Measurements from ENCODE around the genes C2orf88 and INPP1.

DNA sequence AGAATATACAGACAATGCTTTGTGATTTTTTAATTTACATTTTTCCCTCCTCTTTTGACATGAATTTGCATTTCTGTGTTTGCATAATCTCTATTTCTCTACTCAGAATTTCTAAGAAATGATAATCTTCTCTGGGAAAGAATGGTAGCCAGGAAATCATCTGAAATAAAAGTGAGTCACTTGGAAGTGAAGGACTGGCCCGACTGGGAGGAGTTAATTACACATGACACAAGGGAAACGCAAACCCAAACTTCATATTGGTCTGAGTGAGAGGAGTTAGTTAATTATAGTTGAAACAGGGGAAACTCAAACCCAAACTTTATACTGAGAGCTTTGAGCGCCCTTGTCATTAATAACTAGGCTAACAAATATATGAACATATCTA is 187.9 kb upstream of the COL3A1 start:
- PRO-cap = no peak
- RAMPAGE, long total RNA, 4 experiments = no peak in any of the 4 experiments

DNA sequence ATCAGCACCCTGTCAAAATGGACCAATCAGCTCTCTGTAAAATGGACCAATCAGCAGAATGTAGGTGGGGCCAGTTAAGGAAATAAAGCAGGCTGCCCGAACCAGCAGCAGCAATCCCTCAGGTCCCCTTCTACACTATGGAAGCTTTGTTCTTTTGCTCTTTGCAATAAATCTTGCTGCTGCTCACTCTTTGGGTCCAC is 82.9 kb upstream of the COL3A1 start:
- PRO-cap = no peak
- RAMPAGE, long total RNA, 4 experiments = no peak in any of the 4 experiments

GRCh38 chr2:188986881-188987249 is 12.7 kb downstream of the COL3A1 start:
- PRO-cap = no peak
- RAMPAGE, long total RNA, 4 experiments = no peak in any of the 4 experiments

- PRO-cap = no peak
- RAMPAGE, long total RNA, 4 experiments = no peak in any of the 4 experiments
Observed at GRCh38 chr2:188994901-188995330, 20.7 kb downstream of the COL3A1 start.

GRCh38 chr2:189011619-189012338 is 37.6 kb downstream of the COL3A1 start:
- PRO-cap = no peak
- RAMPAGE, long total RNA, 4 experiments = no peak in any of the 4 experiments

DNA sequence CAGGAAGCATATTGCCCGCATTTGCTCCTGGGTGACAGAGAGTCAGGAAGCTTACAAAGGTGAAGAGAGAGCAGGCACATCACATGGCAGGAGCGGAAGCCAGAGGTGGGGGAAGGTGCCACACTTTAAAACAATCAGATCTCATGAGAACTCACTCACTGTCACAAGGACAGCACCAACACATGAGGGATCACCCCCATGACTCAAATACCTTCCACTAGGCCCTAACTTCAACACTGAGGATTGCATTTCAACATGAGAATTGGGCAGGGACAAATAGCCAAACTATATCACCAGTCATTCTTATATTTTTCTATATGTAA is 124.9 kb upstream of the COL5A2 start:
- PRO-cap = no peak
- RAMPAGE, long total RNA, 4 experiments = no peak in any of the 4 experiments

DNA sequence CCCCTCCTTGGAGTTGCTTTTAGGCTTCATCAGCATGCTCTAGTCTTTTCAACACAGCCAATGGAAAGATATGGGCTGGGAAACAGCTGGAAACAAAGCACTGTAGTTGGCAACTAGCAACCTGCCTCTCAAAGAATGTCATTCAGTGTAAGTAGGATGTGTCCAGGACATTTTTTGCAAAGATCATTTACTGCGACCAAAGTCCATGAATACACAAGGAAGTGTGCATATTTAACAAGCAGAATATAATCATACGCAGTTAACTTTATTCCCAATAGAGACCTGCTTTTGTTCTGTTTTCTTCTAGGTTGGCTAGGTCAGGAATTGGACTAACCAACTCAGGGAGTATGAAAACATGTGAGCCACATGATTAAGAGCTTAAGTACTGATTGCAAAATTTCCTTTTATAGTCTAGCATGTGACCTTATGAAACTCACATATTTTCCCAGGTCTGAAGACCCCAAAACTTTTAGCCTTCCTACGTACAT is 57.8 kb downstream of the SLC40A1 start:
- PRO-cap = no peak
- RAMPAGE, long total RNA, 4 experiments = no peak in any of the 4 experiments

DNA sequence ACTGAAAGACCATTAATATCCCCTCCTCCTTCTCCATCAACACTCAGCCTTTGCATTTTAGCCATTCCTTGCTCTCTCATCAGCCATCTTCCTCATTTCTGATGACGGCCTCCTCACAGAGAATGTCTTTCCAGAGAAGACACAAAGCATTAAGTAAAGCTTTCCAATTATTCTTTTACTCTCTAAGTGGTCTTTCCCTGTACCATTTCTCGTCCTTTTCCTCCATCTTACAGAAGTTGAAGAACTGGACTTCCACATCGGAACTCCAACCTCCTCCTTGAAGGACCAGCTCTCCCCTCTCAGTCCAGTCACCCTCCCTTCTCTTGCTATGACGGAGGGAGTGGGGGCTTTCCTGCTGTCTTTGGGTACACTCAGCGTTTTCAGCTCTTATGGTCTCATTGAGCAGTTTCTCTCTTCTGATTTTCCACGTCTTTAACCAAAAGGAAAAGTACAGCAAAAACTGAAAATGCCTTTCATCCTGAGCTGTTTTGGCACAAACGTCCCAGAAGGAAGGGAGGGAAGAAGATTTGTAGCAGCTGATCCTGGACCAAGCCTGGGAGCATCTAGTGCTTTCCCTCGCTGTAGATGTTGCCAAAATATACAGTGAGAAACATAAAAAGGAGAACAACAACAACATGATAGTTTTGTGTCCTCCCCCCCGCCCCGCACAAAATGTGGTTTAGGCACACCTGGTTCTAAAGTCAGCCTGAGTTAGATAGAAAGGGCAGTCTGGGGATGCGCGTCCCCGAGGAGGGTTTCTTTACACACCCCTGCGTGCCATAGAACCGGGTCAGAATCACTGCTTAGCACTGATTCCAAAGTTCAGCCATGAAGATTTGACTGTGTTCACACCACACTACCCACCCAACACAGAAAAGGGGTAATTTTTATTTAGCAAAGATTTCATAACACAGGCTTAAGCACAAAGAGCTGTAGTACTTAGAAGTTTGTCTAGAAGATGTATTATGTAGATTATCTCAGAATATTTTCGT is 53.5 kb downstream of the SLC40A1 start:
- PRO-cap = no peak
- RAMPAGE, long total RNA, 4 experiments = no peak in any of the 4 experiments

DNA sequence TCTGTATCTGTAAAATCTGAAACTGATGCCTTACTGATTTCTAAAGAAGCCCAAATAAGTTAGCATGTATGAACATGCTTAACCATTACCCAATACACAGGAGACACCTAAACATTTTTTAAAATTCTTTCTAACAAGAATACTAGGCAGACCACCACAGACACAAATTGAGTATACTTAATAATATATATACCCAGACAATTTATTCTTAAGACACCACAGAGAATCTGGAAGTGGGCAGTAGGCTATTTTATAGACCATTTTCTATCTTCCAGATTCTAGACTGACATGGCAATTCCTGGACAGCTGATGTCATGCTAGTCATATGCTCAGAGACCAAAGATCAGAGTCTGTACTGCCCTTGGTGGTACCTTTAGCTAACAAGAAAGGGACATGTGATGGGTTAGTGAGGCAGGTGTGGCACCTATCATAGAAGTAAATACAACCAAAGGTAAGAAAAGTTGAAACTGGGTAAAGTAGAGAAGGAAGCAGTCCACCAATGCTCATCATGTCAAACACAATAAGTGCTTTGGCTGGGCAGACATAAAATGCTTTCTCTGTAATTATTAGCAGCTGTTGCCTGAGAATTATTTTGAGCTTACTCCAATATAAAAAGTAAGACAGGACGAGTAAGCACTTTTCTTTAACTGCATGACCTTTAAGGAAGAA is 47.3 kb downstream of the SLC40A1 start:
- PRO-cap = no peak
- RAMPAGE, long total RNA, 4 experiments = no peak in any of the 4 experiments

- PRO-cap = no peak
- RAMPAGE, long total RNA, 4 experiments = no peak in any of the 4 experiments
Observed at GRCh38 chr2:189581853-189582505, 1.4 kb upstream of the SLC40A1 start.

DNA sequence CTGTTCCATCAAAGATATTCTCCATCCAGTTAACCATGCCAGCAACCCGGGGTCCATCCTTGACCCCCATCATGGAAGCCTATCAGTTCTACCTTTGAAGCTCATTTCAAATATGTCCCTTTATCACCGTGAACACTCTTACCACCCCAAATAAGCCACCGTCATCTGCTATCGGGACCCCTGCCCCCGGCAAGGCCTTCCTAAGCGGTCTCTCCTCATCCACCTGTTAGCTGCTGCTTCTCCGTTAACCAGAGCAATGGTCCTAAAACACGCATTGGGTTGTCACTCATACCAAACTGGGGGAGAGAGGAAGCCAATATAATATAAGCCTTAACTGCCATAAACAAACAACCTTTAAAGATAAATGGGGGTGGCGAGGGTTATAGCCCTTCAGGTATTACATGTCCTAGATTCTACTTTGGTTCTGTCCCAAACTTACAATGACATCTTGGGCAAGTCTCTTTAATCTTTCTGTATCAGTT is 698 bp downstream of the ASDURF start:
- PRO-cap = no peak
- RAMPAGE, long total RNA, 4 experiments = no peak in any of the 4 experiments

DNA sequence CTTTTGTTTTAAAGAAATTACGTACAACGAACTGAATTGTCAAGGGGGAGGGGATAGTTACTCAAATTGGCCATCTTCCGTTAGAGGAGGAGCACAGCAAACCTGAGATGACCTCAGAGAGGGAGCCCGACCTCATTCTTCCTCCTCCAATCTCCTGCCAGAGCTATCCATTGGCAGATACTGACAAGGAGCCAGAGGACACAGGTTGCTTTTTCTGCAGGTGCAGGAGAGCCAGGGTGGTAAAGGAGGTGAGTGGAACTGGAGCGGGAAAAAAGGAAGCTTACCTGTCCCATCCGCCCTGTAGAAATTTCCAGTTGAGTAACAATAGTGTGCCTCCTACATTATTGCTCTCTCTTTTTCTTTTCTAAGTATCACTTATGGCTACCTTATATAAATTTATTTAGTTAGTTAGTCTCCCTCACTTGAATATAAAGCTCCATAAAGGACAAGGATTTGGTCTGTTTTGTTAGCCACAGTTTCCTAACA is 24.2 kb downstream of the ANKAR start:
- PRO-cap = no peak
- RAMPAGE, long total RNA, 4 experiments = no peak in any of the 4 experiments

DNA sequence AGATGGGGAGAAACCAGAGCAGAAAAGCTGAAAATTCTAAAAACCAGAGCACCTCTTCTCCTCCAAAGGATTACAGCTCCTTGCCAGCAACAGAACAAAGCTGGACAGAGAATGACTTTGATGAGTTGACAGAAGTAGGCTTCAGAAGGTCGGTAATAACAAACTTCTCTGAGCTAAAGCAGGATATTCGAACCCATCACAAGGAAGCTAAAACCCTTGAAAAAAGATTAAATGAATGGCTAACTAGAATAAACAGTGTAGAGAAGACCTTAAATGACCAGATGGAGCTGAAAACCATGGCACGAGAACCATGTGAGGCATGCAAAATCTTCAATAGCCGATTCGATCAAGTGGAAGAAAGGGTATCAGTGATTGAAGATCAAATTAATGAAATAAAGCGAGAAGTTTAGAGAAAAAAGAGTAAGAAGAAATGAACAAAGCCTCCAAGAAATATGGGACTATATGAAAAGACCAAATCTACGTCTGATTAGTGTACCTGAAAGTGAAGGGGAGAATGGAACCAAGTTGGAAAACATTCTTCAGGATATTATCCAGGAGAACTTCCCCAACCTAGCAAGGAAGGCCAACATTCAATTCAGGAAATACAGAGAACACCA is 38.3 kb downstream of the ANKAR start:
- PRO-cap = no peak
- RAMPAGE, long total RNA, 4 experiments = no peak in any of the 4 experiments

DNA sequence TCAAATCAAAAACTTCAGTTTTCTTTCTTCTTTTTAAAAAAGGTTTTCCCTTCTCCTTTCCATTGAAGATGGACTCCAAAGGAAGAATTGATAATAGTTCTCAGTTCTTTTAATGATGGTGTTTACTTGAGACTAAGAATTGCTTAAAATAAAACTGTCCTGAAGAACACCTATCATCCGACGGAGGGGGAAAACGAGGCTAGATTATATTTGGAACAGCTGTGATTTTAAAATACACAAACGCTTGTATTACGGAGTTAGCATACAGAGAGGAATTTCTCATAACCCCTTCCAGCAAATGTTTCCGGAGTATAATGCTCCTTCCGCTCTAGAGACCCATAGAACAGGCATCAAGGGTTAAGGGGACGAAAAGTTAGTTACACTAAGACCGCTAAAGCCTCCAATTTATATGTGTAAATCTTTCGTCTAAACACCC is 888 bp downstream of the ORMDL1 start:
- PRO-cap = no peak
- RAMPAGE, long total RNA, 4 experiments = no peak in any of the 4 experiments

- PRO-cap = bidirectional peak, plus-strand start at chr2:190180424, minus-strand start at chr2:190180247; bidirectional peak, plus-strand start at chr2:190180873, minus-strand start at chr2:190180929
- RAMPAGE, long total RNA, 4 experiments = no peak in any of the 4 experiments
Observed at GRCh38 chr2:190180129-190181451, at the start of gene C2orf88. TSS of gene C2orf88 (plus strand) at chr2:190180863.

- PRO-cap = no peak
- RAMPAGE, long total RNA, 4 experiments = no peak in any of the 4 experiments
Observed at GRCh38 chr2:190183231-190183968, 2.7 kb downstream of the C2orf88 start.

- PRO-cap = bidirectional peak, plus-strand start at chr2:190343589, minus-strand start at chr2:190343457; bidirectional peak, plus-strand start at chr2:190343806, minus-strand start at chr2:190343819; bidirectional peak, plus-strand start at chr2:190344025, minus-strand start at chr2:190343963
- RAMPAGE, long total RNA, 4 experiments = start-site peak on the plus strand in 3 of 4 experiments, at chr2:190343816-190343949 at its widest, 17 to 53 reads per replicate; start-site peak on the minus strand in 1 of 4 experiments, at chr2:190344076-190344159 at its widest, 21 reads per replicate
Observed at GRCh38 chr2:190343374-190344203, at the start of gene INPP1. TSS of gene INPP1 (plus strand) at chr2:190343589.

DNA sequence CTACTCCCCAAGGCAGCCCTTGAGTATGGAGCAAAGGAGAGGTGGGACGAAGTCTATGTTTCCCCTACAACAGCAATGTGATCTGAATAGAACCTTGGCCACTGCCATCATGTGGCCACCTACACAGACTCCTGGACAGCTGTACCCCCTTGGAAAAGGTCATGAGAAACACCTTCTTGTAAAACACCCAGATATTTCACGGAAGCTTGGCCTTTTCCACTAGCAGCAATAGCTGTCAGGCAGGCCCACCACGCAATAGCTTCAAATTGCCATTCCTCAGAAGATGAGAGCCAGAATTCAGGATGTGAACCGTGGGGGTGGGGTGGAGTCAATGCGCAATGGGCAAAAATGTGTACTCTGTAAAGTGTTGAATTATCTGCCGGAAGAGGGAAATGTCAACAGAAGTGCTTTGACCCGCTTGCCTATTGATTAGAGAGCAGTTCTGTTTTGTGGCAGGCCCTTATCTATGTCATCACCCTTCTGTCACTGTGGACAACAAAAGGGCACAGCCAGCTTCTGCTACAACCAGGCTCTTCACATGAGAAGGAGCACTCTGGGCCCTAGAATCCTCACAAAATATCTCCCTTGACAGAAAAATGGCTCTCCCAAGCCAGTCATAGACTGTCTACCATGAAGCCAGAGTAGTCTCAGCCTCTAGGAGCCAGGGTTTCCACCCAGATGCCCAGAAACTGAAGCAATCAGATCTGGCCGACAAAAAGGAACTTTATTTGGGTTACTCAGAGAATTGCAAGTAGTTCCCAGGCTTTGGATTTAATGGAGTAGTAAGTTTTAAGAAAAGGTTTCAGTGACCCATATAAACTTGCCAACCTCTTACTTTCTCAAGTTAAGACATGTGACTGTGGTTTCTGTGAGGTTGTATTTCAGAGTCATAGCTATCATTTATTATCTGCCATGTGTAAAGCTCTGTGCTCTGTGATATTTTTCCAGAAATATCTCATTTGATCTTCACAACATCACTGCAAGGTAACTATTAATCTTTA is 9.6 kb downstream of the INPP1 start:
- PRO-cap = no peak
- RAMPAGE, long total RNA, 4 experiments = no peak in any of the 4 experiments

GRCh38 chr2:190500791-190501505 is 33.6 kb downstream of the NEMP2 start:
- PRO-cap = no peak
- RAMPAGE, long total RNA, 4 experiments = no peak in any of the 4 experiments

GRCh38 chr2:190679780-190680203 is 30.9 kb downstream of the NAB1 start:
- PRO-cap = no peak
- RAMPAGE, long total RNA, 4 experiments = no peak in any of the 4 experiments